ENCODE measurements around a stretch of chr4.

GRCh38 chr4:136921329-136921753, 611.0 kb downstream of the PCDH18 start:
- RRBS: no CpG with 5 or more reads among the region's 6 CpGs

GRCh38 chr4:137496636-137497140, 35.6 kb downstream of the PCDH18 start:
- RRBS: no CpG with 5 or more reads among the region's 11 CpGs

- RRBS: no CpG with 5 or more reads among the region's 5 CpGs
Measured at GRCh38 chr4:138222321-138223017, 19.7 kb downstream of the SLC7A11 start.

DNA sequence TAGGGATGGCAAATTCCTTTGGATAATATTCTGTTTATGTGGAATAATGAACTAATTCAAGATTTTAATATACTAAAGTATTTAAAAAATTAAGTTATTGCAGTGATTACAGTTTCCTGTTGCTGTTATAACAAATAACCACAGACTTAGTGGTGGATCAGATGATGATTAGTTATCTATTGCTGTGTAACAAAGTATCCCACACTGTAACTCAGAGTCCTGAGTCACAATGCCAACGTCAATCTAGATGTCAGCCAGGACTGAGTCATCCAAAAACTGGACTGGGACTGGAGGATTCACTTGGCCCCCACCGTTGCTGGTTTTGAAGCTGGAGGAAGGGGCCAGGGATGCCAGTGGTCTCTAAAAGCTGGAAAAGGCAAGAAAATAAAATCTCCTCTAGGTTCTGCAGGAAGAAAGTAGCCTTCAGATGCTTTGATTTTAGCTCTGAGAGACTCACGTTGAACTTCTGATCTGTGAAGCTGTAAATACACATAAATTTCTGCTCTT, 148.2 kb upstream of the SLC7A11 start:
- RRBS: no CpG with 5 or more reads among the region's 3 CpGs

GRCh38 chr4:139035372-139036340, 20.1 kb downstream of the NOCT start:
- RRBS: no CpG with 5 or more reads among the region's 8 CpGs

GRCh38 chr4:139082107-139082312, 66.4 kb downstream of the NOCT start:
- RRBS: no CpG with 5 or more reads among the region's 5 CpGs

DNA sequence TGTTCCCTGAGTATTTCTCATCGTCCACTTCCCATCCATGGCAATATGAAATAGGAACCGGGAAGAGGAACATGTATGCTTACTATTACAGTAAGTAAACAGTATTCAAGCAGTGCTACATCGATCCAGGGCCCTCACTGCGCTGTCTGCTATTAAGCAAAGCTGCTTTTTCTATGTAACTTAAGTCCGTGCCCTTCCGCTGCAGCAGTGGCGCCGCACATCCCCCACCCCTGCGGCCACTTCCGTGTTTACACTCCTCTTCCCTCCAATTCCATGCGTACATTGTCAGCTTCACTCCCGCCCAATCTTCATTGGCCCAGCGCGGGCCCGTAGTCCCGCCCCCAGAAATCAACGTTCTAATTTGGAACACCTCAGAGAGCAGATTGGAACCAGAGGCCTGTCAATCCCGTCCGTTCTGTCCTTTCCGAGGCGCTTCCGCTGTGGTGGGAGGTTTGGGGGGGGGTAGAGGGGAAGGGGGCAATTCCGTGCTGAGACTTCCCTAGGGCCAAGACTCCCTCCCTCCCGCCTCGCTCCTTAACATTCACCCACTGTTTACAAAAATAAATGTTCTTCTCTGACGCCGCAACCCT, 67.2 kb downstream of the NOCT start:
- RRBS: no CpG with 5 or more reads among the region's 27 CpGs

DNA sequence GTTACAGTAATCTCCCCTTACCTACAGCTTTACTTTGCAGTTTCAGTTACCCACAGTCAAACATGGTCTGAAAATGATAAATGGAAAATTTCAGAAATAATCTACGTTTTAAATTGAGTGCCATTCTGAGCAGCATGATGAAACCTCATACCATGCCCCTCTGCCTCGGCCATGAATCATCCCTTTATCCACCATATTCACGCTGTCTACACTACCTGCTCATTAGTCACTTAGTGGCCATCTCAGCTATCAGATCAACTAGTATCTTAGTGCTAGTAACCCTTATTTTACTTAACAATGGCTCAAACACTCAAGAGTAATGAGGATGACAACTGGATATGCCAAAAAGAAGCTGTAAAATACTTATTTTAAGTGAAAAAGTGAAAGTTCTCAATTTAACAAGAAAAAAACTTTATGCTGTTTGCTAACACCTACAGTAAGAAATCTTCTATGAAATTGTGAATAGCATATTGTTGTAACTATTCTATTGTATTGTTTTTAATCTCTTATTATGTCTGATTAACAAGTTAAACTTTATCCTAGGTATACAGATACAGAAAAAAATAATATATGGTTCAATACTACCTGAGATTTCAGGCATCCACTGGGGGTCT, 4.7 kb downstream of the ELF2 start:
- RRBS: no CpG with 5 or more reads among the region's 3 CpGs

DNA sequence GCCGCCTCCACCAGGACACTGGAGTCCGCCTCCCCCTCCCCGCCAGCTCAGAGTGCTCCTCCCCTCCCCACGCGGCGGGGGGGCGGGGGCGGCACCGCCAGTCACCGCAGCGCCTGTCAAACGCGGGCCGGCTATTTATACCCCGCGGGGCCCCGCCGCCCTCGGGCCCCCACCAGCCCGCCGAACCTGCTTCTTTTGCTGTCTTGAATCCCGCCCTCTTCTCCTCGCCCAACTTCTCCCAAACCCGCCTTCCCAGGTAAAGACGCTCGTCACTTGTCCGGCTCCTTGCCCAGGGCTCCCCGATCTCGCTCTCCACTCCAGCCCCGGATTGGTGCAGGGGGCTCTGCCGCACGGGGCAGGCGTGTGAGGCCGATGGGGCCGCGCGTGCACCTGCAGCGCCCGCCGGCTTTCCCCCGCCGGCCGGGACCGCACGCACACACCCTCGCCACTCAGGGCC, 303 bp upstream of the ELF2 start:
- RRBS: 4% methylated on average over 17 of the region's 46 CpGs

- RRBS: no CpG with 5 or more reads among the region's 14 CpGs
Measured at GRCh38 chr4:139266498-139267118, 13.4 kb downstream of the MGARP start.

DNA sequence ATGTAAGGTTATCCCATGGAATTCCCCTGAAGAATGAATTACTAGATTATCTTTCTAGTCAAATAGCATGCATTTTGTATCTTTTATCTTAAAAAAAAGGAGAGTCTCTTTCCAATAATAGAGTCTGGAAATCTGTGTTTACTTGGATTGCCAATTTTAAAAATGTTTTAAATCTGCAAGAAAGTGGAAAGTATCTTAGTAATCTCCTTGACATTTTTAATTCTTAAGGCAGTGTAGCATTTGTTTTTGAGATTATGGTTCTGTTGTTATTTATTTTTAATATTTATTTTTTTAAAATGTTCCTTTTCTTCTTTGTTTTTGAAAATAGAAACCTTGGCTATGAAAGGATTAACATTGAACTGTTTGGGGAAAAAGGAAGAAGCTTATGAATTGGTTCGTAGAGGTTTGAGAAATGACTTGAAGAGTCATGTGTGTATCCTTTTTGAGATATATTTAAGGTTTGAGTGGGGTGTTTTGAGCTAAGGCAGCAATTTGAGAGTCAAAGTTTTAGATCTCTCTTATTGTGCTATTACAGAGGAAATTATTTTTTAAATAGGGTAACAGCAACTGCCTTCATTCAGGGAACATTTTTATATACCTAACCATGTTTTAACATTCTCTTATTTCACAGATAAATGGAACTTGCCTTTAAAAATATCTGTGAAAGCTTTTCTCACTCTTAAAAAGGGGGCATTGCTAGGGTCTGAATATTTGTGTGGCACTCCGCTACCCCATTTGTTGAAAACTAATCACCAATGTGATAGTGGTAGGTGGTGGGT, 34.4 kb upstream of the NDUFC1 start:
- RRBS: no CpG with 5 or more reads among the region's 2 CpGs

- RRBS: no CpG with 5 or more reads among the region's 4 CpGs
Measured at GRCh38 chr4:139351043-139351500, 48.8 kb upstream of the NDUFC1 start.

GRCh38 chr4:139455118-139455571, 1.2 kb downstream of the RAB33B start:
- RRBS: no CpG with 5 or more reads among the region's 6 CpGs

- RRBS: no CpG with 5 or more reads among the region's 5 CpGs
Measured at GRCh38 chr4:139461089-139461604, 7.2 kb downstream of the RAB33B start.

- RRBS: no CpG with 5 or more reads among the region's 2 CpGs
Measured at GRCh38 chr4:139535355-139535832, 20.6 kb downstream of the SETD7 start.

DNA sequence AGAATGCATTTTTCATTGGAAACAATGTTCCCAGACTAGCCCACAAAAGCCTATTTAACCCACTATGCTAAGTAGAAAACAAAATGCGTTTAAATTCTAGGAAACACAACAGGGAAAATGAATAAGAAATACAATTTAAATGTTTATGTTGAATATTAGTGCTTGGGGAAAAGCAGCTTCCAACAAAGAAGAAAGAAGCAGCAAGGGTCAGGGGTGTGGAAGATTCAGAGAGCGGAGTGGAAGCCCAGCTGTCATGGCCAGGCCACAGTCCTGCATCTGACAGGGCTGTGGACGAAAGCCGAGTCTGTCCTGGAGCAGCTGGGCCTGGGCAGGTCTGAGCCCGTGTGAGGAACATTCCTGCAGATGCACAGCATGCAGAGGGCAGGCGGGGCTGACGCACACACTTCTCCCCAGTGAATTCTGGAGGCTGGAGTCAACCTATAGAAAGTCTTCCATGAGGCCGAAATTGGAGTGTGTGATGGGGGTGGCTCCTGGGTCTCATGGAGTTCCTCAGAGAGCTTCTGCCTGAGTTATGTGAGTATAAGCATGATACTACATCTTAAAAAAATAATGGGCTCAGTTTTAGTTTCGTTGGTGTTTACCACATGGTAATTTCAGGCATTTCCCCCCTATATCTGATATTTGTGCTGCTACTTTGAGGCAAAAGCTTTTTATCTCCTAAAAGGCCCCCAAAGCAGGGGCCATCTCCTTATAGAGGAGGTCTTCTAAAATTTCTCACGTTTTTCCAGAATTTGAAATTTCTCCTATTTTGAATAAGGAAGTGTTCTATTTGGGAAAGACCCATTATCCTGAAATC, 12.6 kb upstream of the SETD7 start:
- RRBS: no CpG with 5 or more reads among the region's 10 CpGs

- RRBS: 68% methylated on average over 11 of the region's 29 CpGs
Measured at GRCh38 chr4:139633097-139633992, 32.3 kb upstream of the MGST2 start.

DNA sequence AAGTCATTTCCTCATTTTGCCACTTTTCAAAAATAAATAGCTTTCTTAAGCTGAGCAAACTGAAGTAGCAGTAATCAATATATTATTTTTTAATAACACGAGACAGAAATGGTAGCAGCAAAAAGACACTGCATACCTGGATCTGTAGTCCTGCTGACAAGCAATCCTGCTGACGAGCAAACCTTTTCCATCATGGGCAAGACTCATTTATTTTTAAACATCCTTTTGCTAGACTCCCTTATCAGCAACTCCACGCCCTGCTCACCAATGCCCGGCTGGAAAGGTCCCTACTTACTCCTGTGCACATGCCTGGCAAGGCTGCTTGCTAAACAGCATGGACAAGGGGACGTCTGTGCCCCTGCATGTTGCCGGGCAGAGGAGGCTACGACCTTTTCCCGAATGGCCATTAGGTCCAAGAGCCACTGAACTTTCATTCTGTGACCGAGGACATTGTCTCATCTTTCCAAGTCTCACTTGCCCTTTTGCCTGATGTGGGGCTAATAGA, 98.5 kb downstream of the MGST2 start:
- RRBS: 94% methylated on average over 3 of the region's 9 CpGs

DNA sequence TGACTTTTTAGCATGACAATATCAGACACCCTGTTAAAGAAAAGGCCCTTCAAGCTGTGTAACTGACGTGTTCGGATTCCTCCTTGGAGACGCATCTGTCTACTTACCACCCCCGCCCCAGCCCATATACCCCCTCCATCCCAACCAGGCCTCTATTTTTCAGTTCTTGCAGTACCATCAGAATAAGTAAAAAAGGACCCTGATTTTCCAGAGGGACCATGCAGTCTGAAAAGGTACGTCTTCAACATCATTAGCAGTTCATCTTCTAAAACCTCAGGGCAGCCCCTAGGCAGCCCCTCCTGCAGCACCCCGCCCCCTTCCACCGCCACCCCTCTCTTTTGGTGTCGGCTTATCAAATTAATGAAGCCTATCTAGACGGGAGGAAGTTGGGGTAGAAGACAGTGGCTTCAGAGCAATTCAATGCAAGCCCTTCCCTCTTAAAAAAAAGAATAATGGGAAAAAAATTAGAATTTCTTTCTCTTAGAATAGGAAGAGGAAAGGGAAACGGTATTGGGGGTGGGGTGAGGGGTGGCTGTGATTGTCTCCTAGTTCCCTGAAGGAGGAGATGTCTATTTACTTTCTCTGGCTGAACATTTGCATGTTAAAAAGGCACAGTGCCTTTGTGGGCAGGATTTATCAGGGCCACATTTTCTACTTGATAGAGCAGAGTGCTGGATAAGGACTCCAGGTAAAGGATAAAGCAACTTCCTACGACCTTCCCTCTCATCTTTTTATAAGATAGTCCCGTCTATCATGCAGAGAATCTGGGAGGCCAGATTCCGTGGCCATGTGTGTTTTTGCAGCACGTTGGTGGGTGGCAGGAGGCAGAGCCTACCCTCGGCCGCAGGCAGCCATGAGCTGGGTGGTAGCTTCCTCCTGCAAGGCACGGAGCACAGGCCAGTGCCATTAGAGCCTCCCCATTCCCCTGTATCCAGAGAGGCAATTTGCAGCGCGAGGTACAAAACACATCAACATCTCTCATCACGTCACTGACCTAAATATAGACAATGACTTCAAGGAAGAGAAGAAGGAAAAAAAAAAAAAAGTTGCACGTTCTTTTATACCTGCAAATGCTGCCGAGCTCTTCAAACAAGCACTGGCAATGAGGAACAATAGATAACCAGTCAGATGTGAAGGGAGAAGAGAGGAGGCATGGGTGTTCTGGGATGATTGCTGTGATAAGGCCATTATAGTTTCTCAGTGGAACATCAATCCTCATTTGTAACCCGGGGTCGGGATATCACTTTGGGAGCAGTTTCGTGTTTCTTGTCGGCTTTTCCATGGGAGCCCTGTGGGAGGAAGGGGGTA, 159.6 kb downstream of the MGST2 start:
- RRBS: no CpG with 5 or more reads among the region's 26 CpGs

GRCh38 chr4:139849202-139849617, 183.6 kb downstream of the MGST2 start:
- RRBS: no CpG with 5 or more reads among the region's 3 CpGs